Heart left ventricle (tissue), 7 donors: ENCODE data around the gene ZBBX.

- PRO-cap, 6 experiments = peak in 2 of 6 experiments; most common minus-strand start chr3:160401907 (in 2)
- RAMPAGE, long total RNA, 2 experiments = no peak in any of the 2 experiments
- RRBS = no CpG with 5 or more reads among the region's 10 CpGs
Measured at GRCh38 chr3:160401642-160402334, 2.3 kb downstream of the SMC4 start.

GRCh38 chr3:160459870-160460275 lies 10.3 kb upstream of the TRIM59 start:
- PRO-cap, 6 experiments = no peak in any of the 6 experiments
- RAMPAGE, long total RNA, 2 experiments = no peak in any of the 2 experiments
- RRBS = no CpG with 5 or more reads among the region's 3 CpGs

DNA sequence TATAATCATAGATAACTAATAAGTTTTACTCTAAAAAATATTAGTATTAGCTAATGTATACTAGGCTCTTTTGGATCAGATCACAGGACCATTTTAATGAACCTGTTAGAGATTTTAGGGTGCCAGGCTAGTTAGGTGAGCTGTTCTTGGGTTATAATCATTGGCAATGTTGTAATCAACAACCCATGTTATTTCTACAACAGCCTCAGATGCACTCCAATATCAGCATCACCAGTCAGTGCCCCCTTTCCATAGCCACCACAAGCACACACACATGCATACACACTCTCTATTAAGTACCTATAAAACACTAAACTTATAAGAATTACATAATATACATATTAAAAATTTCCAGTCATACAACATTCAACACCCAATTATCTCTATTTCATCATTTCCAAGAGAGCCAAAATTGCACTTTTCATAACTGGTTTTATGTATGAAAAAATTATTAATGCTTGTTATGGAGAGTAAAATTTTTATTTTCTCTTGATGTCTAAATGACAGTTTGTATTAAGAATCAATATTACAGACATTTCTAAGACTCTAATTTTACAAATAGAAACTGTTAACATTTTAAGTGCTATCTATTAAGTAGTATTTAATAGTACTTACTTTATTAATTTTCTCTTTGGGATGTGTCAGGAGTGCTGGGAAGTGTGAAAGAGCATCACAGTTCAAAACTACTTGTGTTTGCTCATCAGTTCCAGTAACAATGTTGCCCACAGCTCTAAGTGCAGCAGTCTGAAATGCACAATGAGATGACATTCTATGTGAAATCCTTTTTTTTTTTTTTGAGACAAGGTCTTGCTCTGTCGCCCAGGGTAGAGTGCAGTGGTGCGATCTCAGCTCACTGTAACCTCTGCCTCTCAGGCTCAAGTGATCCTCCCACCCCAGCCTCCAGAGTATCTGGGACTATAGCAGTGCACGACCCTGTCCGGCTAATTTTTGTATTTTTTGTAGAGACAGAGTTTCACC lies 50.2 kb downstream of the KPNA4 start:
- PRO-cap, 6 experiments = no peak in any of the 6 experiments
- RAMPAGE, long total RNA, 2 experiments = no peak in any of the 2 experiments
- RRBS = no CpG with 5 or more reads among the region's 4 CpGs

DNA sequence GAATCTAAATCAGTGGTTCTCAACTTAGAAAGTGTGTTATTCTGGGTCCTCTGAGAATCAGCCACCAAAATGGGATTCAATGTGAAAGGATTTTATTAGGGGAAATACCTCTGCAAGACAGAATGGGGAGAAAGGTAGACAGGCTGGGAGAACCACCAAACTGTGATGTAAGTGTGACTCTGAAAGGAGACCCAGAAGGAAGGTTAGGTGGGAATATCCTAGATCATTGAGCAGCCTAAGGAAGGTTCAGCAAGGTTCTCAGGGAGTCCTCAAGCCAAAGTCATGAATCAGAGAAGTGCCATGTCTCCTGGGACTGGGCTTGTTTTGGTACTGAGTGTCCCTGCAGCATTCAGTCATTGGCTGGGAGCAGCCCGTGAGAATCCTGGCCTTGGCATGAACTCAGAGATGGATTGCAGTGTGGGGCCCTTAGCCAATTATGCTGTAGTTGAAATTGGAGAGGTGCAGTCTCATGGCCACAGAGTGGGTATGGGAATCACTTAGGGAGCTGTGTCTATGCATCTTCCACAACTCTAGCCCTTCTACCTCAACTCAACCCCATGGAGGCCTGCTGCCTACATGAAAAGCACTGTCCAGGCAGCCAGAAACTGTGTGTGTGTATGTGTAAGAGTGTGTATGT lies 17.0 kb upstream of the PPM1L start:
- PRO-cap, 6 experiments = peak in 1 of 6 experiments; most common plus-strand start position 478 of the sequence (in 1); most common minus-strand start position 260 of the sequence (in 1)
- RAMPAGE, long total RNA, 2 experiments = no peak in any of the 2 experiments
- RRBS = no CpG with 5 or more reads among the region's 1 CpG

GRCh38 chr3:160755304-160755741 lies 708 bp upstream of the PPM1L start:
- PRO-cap, 6 experiments = peak in 6 of 6 experiments; most common plus-strand start chr3:160755584 (in 3); most common minus-strand start chr3:160755451 (in 6)
- RAMPAGE, long total RNA, 2 experiments = start-site peak on the plus strand in 1 of 2 experiments, at chr3:160755554-160755625 at its widest, 995 reads per replicate
- RRBS = under 1% methylated on average over 30 of the region's 49 CpGs

GRCh38 chr3:161282363-161282807 lies 61.3 kb downstream of the NMD3 start:
- PRO-cap, 6 experiments = no peak in any of the 6 experiments
- RAMPAGE, long total RNA, 2 experiments = no peak in any of the 2 experiments
- RRBS = no CpG with 5 or more reads among the region's 4 CpGs

DNA sequence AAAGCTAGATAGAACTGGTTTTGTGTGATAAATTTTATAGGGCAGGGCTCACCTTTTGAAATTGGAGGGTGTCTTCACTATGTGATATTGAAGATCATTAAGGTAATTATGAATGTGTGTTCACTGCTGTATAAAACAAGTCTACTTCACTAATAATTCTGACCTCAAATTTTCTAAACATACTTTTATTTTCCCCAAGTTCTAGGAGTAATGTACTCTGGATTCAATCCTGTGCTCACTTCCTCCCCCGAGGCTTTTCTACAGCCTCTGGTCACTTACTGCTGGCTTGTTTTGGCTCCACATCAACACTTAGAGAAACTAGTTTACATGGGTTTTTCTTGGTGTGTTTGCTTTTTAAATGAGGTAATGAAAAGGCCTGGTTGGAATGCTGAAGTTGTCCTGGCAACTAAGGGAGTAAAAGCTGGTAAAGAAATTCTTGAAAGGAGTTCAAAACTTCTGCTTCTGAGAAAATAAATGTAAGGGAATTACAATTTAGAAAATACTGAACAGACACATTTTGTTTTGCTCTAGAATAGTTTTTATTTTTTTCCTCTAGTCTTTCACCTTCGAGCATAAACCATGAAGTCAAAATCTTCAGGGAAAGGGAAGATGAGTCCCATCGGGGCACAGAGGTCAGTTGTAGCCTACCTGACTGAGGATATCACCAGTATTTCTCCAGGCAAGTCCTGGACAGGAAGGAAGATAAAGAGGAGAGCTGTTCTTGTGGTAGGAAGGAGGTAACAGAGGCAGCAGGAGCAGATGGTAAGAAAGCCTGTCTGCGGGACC lies 44.6 kb upstream of the SPTSSB start:
- PRO-cap, 6 experiments = no peak in any of the 6 experiments
- RAMPAGE, long total RNA, 2 experiments = no peak in any of the 2 experiments
- RRBS = no CpG with 5 or more reads among the region's 4 CpGs

- PRO-cap, 6 experiments = peak in 2 of 6 experiments; most common plus-strand start chr3:162195439 (in 2); most common minus-strand start chr3:162195307 (in 1)
- RAMPAGE, long total RNA, 2 experiments = no peak in any of the 2 experiments
- RRBS = no CpG with 5 or more reads among the region's 5 CpGs
Measured at GRCh38 chr3:162195223-162195652, 698.6 kb downstream of the OTOL1 start.

DNA sequence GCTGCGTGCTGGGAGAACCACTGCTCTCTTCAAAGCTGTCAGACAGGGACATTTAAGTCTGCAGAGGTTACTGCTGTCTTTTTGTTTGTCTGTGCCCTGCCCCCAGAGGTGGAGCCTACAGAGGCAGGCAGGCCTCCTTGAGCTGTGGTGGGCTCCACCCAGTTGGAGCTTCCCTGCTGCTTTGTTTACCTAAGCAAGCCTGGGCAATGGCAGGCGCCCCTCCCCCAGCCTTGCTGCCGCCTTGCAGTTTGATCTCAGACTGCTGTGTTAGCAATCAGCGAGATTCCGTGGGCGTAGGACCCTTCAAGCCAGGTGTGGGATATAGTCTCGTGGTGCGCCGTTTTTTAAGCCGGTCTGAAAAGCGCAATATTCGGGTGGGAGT lies 914.6 kb downstream of the OTOL1 start:
- PRO-cap, 6 experiments = no peak in any of the 6 experiments
- RAMPAGE, long total RNA, 2 experiments = no peak in any of the 2 experiments
- RRBS = no CpG with 5 or more reads among the region's 12 CpGs

- PRO-cap, 6 experiments = no peak in any of the 6 experiments
- RAMPAGE, long total RNA, 2 experiments = no peak in any of the 2 experiments
- RRBS = no CpG with 5 or more reads among the region's 6 CpGs
Measured at GRCh38 chr3:165193816-165194293, 2.3 kb downstream of the SLITRK3 start.

- PRO-cap, 6 experiments = no peak in any of the 6 experiments
- RAMPAGE, long total RNA, 2 experiments = no peak in any of the 2 experiments
- RRBS = 2% methylated on average over 14 of the region's 28 CpGs
Measured at GRCh38 chr3:167379931-167380565, at the start of gene ZBBX. ZBBX (minus strand) TSS chr3:167380297.

GRCh38 chr3:167814140-167814858 lies 78.8 kb downstream of the SERPINI1 start:
- PRO-cap, 6 experiments = peak in 4 of 6 experiments; most common plus-strand start chr3:167814583 (in 2); most common minus-strand start chr3:167814396 (in 1)
- RAMPAGE, long total RNA, 2 experiments = no peak in any of the 2 experiments
- RRBS = no CpG with 5 or more reads among the region's 5 CpGs

DNA sequence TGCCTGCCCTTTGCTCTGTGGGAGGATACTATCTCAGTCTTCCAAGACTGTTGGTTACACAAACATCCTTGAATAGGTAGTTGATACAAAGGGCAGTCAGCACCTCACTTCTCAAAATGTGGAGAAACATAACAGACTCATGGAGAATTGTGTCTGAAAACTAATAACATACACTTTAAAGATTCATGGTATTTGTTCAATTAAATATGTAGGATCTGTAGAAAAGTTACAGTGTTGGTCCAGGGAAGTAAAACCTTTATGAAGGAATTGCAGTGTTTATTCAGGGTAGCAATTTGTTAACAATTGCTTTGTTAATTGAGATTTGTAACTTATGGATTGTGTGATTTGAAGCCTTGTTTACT lies 103.2 kb downstream of the GOLIM4 start:
- PRO-cap, 6 experiments = no peak in any of the 6 experiments
- RAMPAGE, long total RNA, 2 experiments = no peak in any of the 2 experiments

DNA sequence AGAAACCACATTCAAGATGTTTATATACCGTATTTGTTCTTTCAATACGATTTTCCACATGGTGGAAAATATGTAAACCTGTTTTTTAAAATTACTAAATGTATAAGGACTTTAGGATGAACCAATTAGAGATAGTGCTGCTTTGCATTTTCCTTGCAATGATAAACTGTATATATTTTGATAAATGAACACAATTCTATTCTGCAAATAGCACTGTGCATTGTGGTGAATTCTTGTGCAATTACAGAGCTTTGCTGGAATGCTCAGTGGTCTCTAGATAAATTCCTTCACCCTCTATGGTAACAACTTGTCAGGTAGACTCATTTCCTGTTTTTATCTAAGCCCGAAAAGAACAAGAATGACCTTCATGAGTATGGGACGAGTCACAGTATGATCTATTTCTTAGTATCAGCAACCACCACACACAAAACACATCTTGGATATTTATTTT lies 551.4 kb downstream of the MECOM start:
- PRO-cap, 6 experiments = peak in 1 of 6 experiments; most common plus-strand start position 368 of the sequence (in 1); most common minus-strand start position 235 of the sequence (in 1)
- RAMPAGE, long total RNA, 2 experiments = no peak in any of the 2 experiments
- RRBS = no CpG with 5 or more reads among the region's 4 CpGs

GRCh38 chr3:169143563-169143899 lies 520.0 kb downstream of the MECOM start:
- PRO-cap, 6 experiments = peak in 2 of 6 experiments; most common plus-strand start chr3:169143737 (in 1)
- RAMPAGE, long total RNA, 2 experiments = no peak in any of the 2 experiments
- RRBS = no CpG with 5 or more reads among the region's 2 CpGs

DNA sequence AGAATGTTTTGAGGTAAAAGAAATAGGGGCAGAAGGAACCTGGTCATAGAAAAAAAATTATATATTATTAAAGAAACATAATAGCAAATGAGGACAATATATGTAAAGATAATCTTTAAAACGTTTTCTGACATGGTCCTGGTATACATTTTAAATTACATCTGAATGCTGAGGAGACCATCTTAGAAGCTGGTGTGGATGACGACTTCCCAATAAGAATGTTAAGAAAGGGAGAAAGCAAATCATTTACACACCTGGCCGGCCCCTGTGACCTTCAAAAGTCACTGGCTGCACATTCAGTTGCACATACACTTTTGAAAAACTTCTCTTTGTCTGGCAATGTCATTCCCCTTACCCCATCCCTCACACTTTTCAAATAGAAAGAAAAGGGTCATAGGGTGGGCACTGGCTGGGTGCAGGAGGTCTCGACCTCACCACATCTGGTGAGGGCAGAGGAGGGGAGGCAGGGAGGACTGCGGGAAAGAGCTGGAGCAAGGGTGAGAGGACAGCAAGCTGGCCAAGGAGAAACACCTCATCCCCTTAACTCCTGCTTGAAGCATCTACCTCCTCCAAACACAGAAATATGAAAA lies 391.0 kb downstream of the MECOM start:
- PRO-cap, 6 experiments = no peak in any of the 6 experiments
- RAMPAGE, long total RNA, 2 experiments = no peak in any of the 2 experiments
- RRBS = no CpG with 5 or more reads among the region's 5 CpGs

GRCh38 chr3:169288368-169289103 lies 375.0 kb downstream of the MECOM start:
- PRO-cap, 6 experiments = no peak in any of the 6 experiments
- RAMPAGE, long total RNA, 2 experiments = no peak in any of the 2 experiments
- RRBS = no CpG with 5 or more reads among the region's 9 CpGs

DNA sequence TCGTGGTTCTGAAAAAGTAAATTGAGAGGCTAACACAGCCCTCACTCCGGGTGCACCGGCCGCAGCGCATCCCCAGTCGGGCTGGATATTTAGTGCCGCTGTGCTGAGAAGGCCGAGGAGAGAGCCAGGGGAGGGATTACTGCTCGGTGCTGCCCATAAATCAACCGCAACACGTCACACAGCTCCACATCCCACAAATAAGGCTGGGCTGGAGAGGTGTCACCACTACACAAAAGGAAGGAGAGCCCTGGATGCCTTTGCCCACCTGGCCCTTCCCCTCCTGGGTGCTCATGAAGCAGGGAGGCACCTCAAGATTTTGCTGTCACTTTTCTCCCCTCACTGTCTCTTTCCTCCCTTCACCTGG lies 44.4 kb downstream of the MECOM start:
- PRO-cap, 6 experiments = no peak in any of the 6 experiments
- RAMPAGE, long total RNA, 2 experiments = no peak in any of the 2 experiments
- RRBS = no CpG with 5 or more reads among the region's 11 CpGs

- PRO-cap, 6 experiments = peak in 2 of 6 experiments; most common plus-strand start chr3:169659267 (in 1)
- RAMPAGE, long total RNA, 2 experiments = no peak in any of the 2 experiments
- RRBS = 3% methylated on average over 2 of the region's 9 CpGs
Measured at GRCh38 chr3:169659049-169659600, 4.4 kb downstream of the MECOM start.

- PRO-cap, 6 experiments = no peak in any of the 6 experiments
- RAMPAGE, long total RNA, 2 experiments = no peak in any of the 2 experiments
- RRBS = no CpG with 5 or more reads among the region's 4 CpGs
Measured at GRCh38 chr3:169754544-169755156, 14.7 kb downstream of the ACTRT3 start.